Rectum (tissue), 1 donor: ENCODE measurements around a stretch of chr1.

GRCh38 chr1:228900032-228900695 lies 164.9 kb downstream of the RHOU start:
- PRO-cap = no peak

- PRO-cap = no peak
Observed at GRCh38 chr1:229091315-229091664, 179.6 kb upstream of the RAB4A start.

DNA sequence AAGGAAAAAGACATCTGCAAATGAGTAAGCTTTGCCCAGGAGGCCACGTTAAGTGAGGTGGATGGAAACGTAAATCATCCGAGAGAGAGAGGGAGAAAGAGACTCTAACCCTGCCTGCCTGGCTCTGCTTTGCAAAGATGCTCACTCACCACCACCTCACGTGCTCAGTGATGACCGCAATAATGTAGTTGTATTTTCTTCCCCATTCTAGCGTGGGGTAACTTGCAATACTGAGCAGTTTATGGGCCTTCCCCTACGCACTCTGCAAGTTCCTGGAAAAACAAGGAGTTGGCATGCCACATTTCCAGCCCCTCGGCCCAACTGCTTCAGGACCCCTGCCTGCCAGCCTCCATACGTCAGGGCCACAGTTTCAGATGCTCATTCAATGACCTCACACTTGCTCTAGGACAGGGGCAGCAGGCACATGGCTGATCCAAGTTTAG lies 112.6 kb upstream of the RAB4A start:
- PRO-cap = no peak

GRCh38 chr1:229176445-229176999 lies 94.4 kb upstream of the RAB4A start:
- PRO-cap = no peak

- PRO-cap = no peak
Observed at GRCh38 chr1:229217725-229218154, 53.2 kb upstream of the RAB4A start.

DNA sequence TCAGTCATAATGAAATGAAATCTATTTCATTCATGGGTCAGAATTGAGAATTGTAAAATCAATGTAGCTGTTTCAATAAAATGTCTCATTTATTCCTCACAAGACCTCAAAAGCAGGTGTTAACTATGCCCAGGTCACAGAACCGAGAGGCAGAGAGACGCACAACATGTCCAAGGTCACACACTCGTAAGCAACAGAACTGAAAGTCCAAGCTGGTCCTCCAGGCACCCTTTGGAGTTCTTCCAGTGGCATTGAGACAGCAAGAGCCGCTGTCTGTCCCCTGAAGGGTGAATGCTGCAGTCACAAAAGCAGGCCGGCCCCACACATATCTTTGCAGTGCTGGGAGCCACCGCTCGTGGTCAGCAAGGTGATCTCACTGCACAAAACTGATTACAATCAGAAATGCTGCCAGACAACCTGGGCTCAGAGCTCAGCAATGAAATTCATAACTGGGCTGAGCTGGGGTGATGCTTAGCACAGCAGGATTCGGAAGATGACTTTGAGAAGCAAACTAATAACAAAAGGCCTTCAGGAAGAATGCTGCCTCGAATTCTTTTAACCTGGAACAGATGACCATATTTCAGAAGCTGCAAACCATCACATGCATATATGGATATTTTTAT lies 47.4 kb upstream of the RAB4A start:
- PRO-cap = no peak

- PRO-cap = no peak
Observed at GRCh38 chr1:229269505-229270136, 1.3 kb upstream of the RAB4A start.

DNA sequence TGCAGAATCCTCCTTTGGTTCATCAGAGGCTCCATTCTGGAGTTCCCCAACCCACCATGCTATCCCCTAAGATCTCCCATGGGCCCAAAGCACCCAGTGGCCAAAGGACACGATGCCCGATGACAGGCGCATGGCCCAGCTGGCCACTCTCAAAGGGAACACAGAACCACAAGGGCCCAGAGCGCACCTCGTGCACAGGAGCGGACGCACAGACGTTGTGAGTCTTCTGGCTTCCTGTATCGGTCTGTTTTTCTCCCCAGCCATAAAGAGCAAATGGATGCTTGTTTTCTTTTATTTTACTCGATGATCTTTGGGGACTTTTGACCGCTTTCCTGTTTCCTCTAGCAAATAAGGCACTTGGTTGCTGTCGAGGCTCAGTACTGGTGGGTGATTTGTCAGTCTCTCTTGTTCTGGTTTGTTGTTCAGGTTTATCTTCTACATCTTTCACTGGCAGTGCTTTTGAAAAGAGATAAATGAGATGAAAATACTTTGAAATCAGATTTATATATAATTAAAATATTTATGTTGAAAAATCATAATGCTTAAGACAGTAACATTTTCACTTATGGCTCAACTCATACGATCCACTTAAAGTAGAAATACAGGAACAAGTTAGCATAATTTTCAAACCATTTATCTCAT lies 16.2 kb downstream of the CCSAP start:
- PRO-cap = no peak

DNA sequence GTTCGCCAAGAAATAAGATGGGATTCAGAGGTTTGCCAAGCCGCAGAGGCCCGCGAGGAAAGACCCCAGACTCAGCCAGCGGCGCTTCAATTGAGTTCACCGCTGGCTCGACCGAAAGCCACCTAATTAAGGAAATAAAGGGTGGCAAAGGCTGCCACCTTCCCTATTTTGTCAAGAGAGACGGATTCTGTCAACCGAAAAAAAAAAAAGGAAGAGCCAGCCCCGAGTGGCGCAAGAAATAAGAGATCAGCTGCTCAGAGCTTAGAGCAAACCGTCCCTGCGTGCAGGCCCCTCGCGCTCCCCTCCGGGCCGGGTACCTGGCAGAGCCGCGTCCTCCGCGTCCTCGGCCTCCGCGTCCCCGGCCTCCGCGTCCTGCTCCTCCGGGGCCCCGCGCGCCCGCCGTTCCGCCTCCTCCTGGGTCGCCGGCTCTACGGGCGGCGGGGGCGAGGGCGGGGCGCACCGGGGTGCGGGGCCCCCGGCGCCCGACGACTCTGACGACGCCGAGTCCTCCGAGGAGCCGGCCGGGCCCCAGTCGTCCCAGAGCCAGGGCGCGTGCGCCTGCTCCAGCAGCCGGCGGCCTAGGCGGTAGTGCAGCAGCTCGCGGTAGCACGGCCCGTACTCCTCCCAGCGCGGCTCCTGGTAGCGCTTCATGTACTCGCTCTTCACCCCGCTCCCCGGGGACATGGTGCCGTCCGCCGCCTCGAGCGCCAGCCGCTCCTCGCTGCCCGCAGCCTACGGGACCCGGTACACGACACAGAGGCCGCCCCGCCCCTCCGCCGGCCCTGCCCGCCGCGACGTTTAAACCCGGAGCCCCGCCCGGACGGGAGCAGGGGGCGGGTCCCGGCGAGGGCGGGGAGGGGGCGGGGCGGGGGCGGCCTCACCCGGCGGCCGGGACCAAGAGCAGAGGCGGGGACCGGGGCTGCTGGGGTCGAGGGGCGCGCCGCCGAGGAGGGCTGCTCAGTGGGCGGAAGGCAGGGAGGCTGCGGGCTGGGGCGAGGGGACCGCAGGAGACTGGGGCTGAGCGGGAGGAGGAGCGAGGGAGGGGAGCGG lies 740 bp downstream of the CCSAP start:
- PRO-cap = unidirectional peak, plus-strand start at position 264 of the sequence; bidirectional peak, plus-strand start at position 880 of the sequence, minus-strand start at position 723 of the sequence

GRCh38 chr1:229479991-229480423 lies 28.1 kb downstream of the NUP133 start:
- PRO-cap = no peak

GRCh38 chr1:229486611-229487315 lies 21.4 kb downstream of the NUP133 start:
- PRO-cap = no peak

DNA sequence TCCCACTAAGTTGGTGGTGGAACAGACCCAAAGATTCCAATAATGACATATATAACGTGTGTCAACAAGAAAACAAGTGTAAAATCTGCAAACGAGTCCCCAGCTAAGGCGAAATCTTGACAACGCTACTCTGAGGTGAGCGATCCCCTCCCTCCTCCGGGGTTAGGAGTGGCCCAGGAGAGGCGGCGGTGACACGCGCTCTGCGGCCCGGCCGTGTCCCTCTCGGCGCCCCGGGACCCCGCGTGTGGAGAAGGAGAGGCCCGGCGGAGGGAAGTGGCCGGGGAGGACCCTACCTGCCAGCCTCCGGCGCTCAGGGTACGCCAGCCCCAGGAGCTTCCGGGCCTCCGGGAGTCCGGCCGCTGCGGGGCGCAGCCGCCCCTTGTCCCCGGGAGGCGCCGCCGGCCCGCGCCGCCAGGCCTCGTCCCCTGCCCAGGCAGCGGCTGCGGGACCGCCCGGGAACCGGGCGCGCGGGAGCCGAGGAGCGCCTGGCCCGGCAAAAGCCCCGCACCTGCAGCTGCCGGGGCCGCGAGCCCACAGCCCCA lies 593 bp downstream of the ABCB10 start:
- PRO-cap = bidirectional peak, plus-strand start at position 165 of the sequence, minus-strand start at position 160 of the sequence; bidirectional peak, plus-strand start at position 448 of the sequence, minus-strand start at position 246 of the sequence

DNA sequence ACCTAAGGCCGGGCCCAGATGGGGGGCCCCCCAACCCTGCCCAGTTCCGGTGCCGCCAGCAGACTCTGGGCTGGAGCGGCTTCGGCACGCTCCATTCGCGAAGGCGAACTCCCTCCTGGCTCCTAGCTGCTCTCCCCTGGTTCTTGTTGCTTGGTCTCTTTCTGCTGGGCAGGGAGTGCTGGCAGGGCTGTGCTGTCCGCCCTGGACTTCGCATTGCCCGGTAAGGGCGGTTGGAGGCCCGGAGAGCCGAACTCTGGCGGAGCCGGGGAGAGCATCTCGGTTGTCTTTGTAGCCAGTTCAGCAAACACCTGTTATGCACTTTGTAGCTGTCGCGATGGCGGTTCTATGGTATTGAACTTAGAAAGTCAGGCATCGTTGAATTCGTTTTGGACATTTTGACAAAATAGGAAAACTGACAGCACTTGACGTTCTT lies 416 bp downstream of the URB2 start:
- PRO-cap = bidirectional peak, plus-strand start at position 43 of the sequence, minus-strand start outside the sequence

GRCh38 chr1:229905108-229905705 lies 161.8 kb upstream of the GALNT2 start:
- PRO-cap = no peak

DNA sequence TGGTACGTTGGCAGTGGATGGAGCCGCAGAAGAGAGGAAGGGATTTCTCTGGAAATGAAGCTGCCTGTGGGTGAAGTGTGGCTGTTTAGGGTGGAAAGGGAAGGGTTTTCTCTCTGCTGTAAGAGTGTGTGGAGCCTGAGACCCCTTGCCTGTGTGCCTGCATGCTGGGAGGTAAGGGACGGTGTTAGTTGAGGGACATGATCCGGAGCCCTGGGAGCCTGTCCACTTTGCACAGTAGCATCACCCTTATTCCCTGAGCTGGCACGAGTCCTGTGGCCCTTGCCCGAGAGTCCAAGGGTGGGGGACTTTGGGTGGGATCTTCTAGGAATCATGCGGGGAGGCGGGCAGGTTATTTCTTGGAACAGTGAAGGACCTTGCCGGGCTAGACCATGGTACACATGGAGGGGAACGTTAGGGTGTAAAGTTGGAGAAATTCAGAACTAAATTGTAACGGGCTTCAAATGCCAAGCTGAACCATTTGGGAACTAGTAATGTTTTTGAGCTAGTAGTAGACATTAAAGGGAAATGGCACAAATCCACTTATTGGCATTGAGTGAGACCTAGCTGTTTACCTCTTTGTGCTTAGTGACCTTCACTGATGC lies 3.4 kb downstream of the GALNT2 start:
- PRO-cap = no peak

DNA sequence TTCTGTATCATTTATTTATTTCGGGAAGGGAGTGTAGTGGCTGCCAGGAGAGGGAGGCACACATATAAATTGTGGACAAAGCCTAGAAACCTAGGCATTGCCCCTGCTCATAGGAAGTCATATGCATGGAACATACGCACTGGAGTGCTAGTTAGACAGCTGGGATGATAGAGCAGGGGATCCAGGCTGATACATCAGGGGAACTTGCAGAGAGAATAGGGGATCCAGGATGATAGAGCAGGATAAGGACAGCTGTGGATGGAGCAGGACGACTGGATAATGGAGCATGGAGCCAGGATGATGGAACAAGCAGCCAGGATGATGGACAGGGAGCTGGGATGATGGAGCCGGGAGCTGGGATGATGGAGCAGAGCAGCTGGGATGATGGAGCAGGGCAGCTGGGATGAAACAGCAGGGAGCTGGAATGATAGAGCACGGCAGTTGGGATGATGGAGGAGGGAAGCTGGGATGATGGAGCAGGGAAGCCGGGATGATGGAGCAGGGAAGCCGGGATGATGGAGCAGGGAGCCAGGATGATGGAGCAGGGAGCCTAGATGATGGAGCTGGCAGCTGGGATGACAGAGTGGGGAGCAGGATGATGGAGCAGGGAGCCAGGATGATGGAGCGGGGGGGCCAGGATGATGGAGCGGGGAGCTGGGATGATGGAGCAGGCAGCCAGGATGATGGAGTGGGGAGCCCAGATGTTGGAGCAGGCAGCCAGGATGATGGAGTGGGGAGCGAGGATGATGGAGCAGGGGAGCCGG lies 15.7 kb downstream of the GALNT2 start:
- PRO-cap = no peak

DNA sequence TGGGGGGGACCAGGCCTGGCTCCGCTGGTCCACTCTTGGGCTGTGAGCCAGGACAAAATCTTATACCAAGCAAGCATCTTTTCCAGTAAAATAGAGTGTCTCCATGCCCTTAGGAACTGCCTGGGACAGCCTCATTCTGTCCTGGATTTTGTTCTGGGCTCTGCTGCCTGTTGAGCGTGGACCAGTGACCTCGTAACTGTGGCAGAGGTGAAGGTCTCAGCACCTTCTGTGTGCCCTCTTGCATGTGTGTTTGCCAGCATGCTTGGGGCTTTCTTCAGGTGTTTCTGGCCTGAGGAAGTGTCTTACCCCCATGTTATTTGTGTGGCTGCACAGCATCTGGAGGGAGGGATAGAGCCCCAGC lies 45.7 kb downstream of the GALNT2 start:
- PRO-cap = no peak

DNA sequence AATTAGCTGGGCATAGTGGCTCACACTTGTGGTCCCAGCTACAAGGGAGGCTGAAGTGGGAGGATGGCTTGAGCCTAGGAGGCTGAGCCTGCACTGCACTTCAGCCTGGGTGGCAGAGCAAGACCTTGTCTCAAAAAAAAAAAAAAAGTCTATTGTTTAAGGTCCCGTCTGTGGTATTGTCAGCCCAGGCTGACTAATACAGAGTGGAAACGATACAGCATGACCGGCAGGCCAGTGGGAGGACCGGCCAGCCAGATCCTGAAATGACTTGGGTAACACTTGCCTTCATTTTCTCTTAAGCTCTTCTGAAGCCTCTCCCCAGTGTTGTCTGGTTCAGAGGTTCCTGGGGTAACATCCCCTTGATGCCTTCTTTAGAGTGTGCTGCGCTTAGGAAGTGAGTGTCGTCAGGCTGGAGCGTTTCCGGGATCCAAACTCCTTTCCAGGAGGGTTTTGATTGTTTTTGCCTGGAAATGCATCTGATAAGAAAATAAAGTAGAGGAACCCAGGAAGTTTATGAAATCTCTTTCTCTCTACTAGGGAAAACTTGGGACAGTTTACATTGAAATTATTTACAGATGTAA lies 142.7 kb downstream of the GALNT2 start:
- PRO-cap = no peak

DNA sequence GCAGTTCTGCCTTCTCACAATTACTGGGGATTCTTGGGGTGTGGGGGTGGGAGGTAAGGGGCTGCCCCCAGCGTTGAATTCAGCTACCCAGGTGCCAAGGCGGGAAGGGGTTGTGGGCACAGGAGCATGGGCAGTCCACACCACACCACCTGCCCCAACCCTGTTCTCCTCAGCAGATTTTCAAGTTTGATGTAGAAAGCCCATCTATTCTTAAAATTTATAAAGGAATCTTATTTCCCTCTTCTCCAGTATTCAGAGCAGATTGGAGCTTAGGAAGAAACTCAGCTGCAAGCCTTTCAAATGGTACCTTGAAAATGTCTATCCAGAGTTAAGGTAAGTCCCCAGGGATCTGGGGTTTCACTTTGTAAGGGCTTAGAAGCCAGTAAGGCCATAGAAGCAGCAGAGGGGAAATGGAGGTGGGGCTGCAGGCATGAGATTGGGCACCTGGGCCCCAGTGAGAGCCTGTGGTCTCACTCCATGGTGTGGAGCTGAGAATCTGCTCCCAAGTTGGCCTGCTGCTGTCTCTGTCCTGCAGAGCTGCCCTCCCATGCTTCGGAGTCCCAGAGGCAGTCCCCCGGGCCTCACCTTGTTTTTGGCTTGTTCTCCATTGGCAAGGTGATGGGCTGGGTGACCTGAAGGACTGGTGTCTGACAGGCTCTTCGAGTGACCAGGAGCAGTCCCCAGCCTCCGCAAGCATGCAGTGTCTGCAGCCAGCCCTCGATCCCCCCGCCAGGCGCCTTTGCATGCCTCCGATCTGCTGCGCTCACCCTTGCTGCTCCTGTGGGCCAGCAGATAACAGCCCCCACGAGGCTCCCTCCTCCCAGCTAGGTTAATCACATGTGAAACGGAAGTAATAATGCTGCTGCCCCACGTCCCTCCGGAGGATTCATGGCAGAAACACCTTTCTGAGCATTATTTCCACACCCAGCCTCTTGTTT lies 163.2 kb downstream of the PGBD5 start:
- PRO-cap = no peak

- PRO-cap = no peak
Observed at GRCh38 chr1:230681388-230682185, 32.3 kb downstream of the AGT start.